ENCODE results near the genes PHOSPHO2, DYNC1I2, METAP1D and DLX1.

- PRO-cap, 2 experiments: no peak in any of the 2 experiments
These were observed 17.9 kb downstream of the ABCB11 start for GRCh38 chr2:169013181-169013593.

- PRO-cap, 2 experiments: no peak in any of the 2 experiments
These were observed 1.9 kb downstream of the DHRS9 start for GRCh38 chr2:169071170-169071850.

- PRO-cap, 2 experiments: no peak in any of the 2 experiments
These were observed 13.7 kb downstream of the DHRS9 start for GRCh38 chr2:169083028-169083448.

DNA sequence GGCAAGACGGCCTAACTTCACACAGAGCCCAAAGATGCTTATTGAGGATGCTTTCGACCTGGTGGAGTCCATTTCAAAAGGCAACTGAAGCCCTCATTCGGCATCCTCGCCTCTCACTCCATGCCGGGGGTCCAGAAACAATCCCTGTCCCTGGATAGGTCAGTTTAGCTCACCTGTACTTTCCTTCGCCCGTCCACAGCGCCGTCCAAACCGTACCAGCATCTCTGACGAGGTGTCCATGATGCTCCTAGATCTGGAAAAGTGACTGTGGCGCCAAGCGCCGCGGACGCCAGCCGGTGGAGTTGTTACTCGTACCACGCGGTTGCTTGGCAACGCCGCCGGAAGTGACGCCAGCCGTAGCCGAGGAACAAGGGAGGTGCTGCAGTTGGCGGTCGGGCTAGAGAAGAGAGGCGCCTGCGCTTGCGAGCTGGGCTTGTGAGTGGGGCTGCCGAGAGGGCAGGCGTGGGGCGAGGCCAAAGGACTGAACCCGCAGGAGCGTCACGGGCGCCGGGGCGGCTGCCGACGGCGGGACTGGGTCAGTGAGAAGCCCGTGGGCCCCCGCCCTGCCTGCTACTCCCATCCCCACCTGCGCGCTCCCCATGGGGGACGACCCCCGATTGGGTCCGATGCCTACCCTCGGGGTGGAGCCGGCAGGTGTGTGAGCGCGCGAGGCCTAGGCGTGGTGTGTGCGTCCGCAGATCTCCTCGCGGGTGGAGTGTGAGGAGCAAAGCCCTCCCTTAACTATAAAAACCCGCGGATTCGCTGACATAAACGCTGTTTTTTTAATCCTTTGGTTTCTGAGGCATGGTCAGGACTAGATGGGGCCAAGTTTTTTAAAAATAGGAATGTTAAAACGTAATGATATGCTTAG is at the start of gene PHOSPHO2:
TSS of gene PHOSPHO2 (plus strand) at position 382 of the 871 bp plus-strand sequence.
- PRO-cap, 2 experiments: peak in 2 of 2 experiments; most common plus-strand start position 384 of the sequence (in 1); most common minus-strand start position 284 of the sequence (in 1)

DNA sequence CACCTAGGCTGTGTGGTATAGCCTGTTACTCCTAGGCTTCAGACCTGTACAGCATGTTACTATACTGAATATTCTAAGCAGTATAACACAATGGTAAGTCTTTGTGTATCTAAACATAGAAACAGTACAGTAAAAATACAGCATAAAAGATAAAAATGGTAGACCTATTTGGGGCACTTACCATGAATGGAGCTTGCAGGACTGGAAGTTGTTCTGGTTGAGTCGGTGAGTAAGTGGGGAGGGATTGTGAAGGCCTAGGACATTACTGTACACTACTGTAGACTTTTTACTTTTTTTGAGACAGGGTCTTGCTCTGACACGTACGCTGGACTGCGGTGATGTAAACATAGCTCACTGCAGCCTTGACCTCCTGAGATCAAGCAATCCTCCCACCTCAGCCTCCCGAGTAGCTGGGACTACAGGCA is 6.2 kb downstream of the KLHL23 start:
- PRO-cap, 2 experiments: no peak in any of the 2 experiments

DNA sequence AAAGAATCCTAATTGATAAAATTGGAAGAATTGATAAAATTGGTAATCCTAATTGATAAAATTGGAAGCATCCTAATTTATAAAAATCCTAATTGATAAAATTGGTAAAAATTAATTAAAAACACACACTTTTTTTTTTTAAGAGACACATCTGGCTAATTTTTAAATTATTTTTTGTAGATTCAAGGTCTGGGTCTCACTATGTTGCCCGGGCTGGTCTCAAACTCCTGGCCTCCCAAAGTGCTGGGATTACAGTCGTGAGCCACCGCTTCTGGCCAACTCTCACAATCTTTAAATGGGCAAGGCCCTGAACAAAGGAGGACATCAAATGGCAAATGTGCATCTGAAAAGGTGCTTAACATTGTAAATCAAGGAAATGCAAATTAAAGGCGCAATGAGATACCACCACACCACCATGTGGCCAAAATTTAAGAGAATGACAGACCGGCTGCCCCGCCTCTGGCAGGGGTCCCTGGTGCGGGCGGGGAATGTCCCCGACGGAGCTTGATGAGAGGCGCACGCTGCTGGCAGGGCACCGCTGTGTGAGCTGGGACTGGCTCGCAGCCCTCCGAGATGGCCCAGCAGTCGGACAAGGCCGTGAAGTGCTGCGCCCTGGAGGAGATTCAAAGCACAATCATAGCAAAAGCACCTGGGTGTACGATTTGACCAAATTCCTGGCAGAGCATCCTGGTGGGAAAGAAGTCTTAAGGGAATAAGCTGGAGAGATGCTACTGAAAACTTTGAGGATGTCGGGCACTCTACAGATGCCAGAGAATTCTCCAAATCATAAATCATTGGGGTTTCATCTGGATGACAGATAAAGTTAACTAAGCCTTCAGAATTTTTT is 8.9 kb upstream of the SSB start:
- PRO-cap, 2 experiments: no peak in any of the 2 experiments

- PRO-cap, 2 experiments: no peak in any of the 2 experiments
These were observed 93.6 kb downstream of the UBR3 start for GRCh38 chr2:169920566-169921450.

DNA sequence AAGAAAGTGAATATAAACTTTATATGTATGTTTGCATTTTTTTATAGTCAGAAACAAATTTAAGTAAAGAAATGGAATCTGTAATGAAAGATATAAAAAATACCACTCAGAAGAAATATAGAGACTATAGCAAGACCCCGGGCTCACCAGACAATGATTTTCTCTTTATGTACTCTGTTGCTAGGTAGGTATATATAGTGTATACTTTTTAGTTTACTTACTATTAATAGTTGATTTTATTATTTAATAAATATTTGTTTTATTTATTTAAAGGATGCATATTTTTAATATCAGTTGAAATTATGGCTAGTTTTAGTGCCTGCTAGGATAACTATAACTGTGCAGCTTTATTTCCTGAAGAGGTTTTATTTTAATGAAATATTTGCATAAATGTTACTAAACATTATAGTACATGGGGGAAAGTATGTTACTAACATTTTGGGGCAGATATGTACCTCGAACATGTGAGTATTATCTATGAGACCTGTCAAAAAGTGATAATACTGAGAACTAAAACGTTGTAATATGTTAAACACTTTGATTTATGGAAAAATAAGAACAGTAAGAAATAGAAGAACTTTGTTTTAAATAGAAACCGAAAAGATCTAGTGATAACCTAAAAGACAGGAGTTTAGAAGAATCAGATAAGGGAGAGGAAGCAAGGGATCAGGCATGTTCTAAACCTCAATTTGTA is 169.0 kb upstream of the MYO3B start:
- PRO-cap, 2 experiments: no peak in any of the 2 experiments

GRCh38 chr2:170012538-170012866 is 165.4 kb upstream of the MYO3B start:
- PRO-cap, 2 experiments: no peak in any of the 2 experiments

GRCh38 chr2:170462708-170463217 is 252.4 kb upstream of the SP5 start:
- PRO-cap, 2 experiments: no peak in any of the 2 experiments

- PRO-cap, 2 experiments: peak in 1 of 2 experiments; most common plus-strand start chr2:170716029 (in 1); most common minus-strand start chr2:170715918 (in 1)
These were observed 787 bp downstream of the SP5 start for GRCh38 chr2:170715709-170716539.

- PRO-cap, 2 experiments: no peak in any of the 2 experiments
These were observed 110.2 kb downstream of the GORASP2 start for GRCh38 chr2:171039159-171039725.

- PRO-cap, 2 experiments: no peak in any of the 2 experiments
These were observed 79.2 kb downstream of the METTL8 start for GRCh38 chr2:171354578-171354954.

DNA sequence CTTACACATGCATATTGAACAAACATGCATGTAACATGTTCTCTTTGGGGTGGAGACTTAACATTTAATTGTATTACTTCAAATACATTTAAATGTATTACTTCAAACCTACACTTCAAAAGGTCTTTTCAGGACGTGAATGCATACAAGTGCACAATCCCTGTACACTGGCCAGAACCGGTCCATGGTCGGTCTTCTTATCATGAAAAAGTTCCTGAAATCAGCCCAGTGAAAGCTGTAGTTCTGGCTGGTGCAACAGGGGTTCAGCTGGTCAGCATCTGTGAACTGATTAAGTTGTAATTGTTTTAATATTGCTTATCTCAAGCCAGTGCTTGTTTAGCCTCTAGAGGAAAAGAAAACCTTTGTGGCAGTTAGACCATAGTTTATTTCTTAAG is 940 bp upstream of the CYBRD1 start:
- PRO-cap, 2 experiments: no peak in any of the 2 experiments

GRCh38 chr2:171534819-171535404 is 12.6 kb downstream of the CYBRD1 start:
- PRO-cap, 2 experiments: no peak in any of the 2 experiments

DNA sequence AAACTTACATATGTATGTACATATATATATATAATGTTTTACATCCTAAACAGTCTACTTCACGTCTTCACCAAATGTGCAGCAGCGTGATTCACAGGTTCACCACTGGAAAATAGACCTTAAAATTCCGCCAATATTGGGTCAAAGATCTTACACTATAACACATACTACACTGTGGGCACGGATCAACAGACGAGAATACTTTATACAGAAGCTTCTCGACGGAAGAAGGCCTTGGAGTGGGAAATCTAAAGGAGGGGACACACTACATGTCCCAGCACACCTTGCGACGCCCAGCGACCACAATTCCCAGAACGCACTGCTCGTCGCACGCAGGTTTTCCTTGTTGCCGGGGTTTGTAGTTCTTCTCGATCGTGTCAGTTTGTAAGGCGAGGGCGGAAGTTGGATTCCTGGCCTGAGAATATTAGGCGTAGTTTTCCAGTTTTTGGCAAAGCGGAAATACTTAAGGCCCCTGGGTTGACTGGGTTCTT is at the start of gene DYNC1I2:
TSS of gene DYNC1I2 (plus strand) at position 365 of the 491 bp plus-strand sequence.
- PRO-cap, 2 experiments: peak in 2 of 2 experiments; most common plus-strand start position 365 of the sequence (in 1); most common minus-strand start position 200 of the sequence (in 2)

DNA sequence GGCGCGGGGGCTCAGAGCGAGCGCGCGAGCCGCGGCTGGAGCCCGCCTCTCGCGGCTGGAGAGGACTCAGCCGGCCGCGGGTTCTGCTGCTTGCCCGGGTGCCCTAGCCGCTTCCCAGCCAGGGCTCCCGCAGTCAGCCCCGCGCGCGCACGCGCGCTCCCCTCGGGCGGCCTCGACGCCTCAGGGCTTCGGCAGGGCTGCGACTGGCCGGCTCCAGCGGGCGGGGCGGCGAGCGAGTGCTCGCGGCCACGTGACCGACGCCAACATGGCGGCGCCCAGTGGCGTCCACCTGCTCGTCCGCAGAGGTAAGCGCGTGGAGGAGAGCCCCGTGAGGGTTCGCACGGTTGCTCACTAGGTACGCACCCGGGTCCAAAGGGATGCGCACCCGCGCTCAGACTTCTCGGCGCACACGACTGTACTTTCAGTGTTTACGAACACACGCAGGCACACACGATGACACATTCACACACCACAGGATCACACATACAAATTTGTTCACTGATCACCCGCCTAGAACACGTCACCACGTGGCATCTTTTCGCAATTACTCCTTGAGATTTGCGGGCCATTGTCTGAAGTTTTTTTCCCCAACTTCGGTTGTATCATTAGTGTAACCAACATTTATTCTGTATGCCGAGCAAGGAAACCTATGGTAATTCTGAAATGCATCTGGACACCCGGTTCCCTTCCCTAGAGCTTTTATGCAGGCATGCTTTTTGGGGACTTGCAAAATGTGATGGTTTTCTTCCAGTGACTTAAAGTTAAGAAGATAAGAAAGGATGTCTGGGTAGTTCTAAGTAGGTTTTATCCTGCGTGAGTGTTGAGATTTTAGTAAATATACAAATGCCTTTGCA is at the start of gene METAP1D:
TSS of gene METAP1D (plus strand) at position 249 of the 854 bp plus-strand sequence.
- PRO-cap, 2 experiments: peak in 2 of 2 experiments; most common plus-strand start position 249 of the sequence (in 2); most common minus-strand start position 131 of the sequence (in 2)

DNA sequence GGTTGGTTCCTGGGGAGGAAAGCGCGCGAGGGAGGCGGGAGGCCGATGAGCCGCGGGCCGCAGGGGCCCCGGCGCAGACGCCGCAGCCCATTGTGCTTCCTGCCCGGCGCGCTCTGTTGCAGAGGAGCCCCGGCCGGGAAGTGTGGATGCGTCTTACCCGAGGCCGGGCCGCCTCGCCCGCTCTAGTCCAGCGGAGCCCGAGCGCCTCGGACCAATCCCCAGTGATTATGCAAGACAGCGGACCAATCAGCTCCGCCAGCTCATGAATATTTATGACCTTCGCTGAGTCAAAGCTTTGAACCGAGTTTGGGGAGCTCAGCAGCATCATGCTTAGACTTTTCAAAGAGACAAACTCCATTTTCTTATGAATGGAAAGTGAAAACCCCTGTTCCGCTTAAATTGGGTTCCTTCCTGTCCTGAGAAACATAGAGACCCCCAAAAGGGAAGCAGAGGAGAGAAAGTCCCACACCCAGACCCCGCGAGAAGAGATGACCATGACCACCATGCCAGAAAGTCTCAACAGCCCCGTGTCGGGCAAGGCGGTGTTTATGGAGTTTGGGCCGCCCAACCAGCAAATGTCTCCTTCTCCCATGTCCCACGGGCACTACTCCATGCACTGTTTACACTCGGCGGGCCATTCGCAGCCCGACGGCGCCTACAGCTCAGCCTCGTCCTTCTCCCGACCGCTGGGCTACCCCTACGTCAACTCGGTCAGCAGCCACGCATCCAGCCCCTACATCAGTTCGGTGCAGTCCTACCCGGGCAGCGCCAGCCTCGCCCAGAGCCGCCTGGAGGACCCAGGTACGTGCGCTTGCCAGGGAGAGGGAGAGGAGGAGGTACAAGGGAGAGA is at the start of gene DLX1:
TSS of gene DLX1 (plus strand) at position 318 of the 850 bp plus-strand sequence.
- PRO-cap, 2 experiments: peak in 2 of 2 experiments; most common plus-strand start position 298 of the sequence (in 1); most common minus-strand start position 184 of the sequence (in 2)

- PRO-cap, 2 experiments: no peak in any of the 2 experiments
These were observed 52.8 kb upstream of the ITGA6 start for GRCh38 chr2:172374615-172374912.

DNA sequence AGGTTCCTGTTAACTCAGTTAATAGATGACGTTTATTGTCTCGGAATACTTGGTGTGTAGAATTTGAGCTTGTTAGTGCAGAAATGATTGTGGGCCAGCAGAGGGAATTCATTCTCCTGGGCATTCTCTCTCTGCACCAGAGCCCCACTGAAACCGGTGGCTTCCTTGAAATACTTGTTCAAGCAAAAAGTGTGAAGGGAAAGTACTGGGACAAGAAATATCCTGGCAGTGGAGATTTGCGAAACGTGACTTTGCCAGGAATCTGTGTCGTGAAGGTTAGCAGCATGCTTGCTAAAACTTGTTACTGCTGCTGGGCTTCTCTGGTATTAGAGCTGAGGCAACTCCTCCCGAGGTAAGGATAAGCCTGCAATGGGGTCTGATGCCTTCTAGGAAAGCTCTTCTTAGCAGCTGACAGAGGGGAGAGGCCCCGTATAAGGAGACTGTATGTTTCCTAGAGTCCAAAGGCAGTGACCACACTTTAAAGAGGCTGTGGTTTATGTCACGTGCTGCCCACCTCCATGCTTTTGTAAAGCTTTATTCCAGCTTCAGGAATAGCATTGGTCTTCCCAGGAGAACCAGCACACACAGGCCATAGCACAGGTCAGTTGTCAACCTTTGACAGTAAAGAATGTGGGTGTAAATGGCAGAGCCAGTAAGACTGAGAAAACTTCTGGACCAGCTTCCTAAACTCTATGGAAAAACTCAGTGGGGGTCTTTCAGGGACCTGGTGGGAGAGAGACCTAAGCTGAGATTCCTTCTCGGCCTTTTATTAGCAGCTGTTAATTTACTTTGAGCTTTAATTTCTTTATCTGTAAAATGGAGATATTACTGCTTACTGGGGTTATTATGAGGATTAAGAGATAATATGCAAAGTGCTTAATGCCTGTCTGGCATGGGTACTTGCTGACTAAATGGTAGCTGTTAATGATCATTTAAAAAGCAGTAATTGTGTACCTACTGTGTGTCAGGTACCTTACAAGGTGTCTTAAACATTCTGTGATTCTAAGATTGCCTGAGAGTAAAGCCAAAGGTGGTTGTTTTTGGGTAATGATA is 2.3 kb downstream of the ITGA6 start:
- PRO-cap, 2 experiments: peak in 1 of 2 experiments; most common minus-strand start position 328 of the sequence (in 1)